Liver (tissue), 9 donors: ENCODE results near the genes SLC2A14 and CLEC4A.

- PRO-cap, 5 experiments, result no peak in any of the 5 experiments
- RAMPAGE, long total RNA, 2 experiments, result no peak in any of the 2 experiments
- RRBS, result no CpG with 5 or more reads among the region's 28 CpGs
Measured at GRCh38 chr12:6528754-6530034, 5.1 kb upstream of the GAPDH start.

DNA sequence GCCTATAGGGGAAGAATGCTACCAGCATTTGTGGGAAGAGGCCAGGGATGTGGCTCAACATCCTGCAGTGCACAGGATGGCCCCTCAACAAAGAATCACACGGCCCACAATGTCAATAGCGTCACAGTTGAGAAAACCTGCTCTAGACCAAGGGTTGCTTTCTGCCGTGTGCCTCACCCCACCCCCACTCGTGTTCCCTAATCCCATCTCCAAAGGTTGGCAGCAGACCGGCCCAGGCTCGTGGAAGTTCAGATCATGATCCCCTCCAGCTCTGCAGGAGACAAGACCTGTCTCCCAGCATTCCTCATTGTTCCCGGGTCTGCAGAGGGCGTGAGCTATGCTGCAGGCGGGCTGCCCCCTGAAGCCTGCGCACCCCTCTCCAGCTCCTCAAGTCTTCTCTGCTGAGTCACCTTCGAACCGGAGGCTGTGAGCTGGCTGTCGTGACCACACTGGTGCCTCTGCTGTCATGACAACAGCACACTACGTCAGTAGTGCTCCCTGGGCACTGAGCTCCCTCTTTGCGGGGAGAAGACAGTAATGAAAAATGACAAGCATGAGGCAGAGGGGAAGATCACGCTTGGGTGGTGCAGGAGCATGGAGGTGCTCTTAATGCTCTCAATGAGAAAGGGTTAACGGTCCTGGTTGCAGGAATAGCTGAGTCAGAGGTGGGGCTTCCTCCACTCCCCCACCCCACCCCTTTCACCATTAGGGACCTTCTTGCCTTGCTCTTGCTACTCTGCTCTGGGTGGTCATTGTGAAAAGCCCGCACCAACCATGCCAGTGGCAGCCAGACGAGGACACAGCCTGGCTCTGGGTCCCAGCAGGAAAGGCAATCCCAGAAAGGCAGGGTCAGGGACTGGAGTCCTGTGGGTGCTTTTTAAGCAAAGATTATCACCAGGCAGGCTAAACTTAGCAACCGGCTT is 1.8 kb upstream of the GAPDH start:
- PRO-cap, 5 experiments, result peak in 4 of 5 experiments; most common plus-strand start position 225 of the sequence (in 2); most common minus-strand start position 400 of the sequence (in 4)
- RAMPAGE, long total RNA, 2 experiments, result no peak in any of the 2 experiments
- RRBS, result 17% methylated on average over 8 of the region's 20 CpGs

- PRO-cap, 5 experiments, result no peak in any of the 5 experiments
- RAMPAGE, long total RNA, 2 experiments, result no peak in any of the 2 experiments
- RRBS, result no CpG with 5 or more reads among the region's 4 CpGs
Measured at GRCh38 chr12:6581542-6581942, 13.5 kb upstream of the NOP2 start.

DNA sequence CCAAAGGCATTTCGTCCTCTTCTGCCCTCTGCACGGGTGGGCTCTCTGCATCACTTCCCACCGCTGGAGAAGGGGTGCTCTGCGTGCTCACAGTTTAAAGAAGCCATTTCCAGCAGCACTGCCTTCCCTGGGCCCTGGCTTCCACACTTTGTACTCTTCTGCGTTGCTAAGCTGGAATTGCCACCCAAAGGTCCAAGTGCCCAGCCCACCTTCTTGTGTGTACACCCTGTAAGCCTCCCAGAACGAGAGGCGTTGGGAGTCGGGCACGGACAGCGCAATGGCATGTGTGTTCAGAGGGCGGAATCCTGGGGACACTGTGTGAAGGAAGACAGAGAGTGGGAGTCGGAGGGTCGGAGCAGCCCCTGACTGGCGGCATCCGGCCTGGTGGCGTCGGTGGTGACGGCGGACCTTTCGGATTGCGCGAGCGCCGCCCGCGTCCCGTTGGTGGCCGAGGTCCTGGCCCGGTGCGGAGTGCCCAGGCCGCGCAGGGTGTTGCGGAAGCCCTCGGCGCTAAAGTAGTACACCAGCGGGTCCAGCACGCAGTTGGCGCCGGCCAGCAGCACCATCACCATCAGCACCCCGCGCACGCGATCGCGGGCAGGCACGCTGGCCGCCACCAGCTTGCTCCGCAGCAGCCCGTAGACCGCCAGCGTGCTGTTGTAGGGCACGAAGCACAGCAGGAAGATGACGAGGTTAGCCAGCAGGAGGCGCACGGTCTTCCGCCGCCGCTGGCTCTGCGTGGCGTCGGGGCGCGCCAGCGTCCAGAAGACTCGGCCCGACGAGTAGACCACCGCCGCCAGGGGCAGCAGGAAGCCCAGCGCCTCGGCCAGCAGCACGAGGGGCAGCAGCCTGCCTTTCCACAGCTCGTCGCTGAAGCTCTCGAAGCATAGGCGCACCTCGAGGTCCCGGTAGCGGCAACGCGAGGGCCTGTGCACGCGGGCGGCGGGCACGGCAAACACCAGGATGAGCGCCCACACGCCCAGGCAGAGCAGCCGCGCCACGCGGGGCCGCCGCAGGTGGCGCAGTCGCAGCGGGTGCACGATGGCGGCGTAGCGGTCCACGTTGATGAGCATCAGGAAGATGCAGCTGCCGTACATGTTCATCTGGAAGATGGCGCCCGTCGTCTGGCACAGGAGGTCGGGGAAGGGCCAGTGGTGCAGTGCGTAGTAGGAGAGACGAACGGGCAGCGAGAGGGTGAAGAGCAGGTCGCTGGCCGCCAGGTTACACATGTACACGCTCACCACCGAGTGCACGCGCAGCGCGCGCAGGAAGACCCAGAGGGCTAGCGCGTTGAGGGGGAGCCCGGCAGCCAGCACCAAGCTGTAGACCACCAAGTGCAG is 13.1 kb upstream of the CHD4 start:
- PRO-cap, 5 experiments, result no peak in any of the 5 experiments
- RAMPAGE, long total RNA, 2 experiments, result no peak in any of the 2 experiments
- RRBS, result 51% methylated on average over 10 of the region's 123 CpGs

DNA sequence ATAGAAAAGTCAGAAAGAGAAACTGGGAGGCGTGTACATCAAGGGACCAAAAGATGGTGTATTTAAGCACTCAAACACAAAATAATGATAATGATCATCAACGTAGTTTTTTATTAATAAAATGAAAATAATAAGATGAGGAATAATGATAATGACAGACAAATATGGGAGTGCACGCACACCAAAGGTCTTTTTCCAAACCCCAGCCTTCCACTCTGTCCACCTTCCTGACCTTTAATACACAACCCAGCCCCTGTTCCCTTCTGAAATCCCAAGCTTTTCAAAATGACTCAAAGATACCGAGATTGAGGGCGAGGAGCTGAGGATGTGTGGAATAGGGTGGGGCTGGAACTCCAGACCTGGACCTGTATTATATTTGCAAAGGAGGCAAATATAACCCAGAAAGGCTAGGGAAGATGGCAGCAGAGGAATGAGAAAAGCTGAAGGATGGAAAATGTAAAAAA is 1.2 kb upstream of the PTMS start:
- PRO-cap, 5 experiments, result no peak in any of the 5 experiments
- RAMPAGE, long total RNA, 2 experiments, result no peak in any of the 2 experiments
- RRBS, result no CpG with 5 or more reads among the region's 5 CpGs

DNA sequence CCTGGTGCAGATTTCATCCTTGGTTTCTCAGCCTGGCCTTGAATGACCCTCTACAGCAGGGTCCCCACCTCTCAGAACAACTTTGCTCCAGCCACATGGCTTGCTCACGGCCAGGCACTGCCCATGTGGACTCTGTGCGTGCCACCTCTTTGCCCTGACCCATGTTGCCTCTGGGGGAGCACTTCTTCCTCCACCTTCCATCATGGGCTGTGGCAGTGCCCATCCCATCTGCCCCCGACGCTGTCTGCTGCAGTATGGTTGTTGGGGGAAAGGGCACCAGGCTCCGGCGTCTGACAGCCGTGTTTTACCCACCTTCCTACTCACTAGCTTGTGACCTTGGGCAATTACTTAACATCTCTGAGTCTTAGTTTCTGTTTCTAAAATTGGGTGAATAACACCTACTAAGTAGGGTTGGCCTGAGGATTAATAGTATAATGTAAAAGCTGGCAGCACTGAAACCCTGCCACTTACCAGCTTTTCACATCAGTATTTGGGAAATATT is 1.9 kb upstream of the PTPN6 start:
- PRO-cap, 5 experiments, result no peak in any of the 5 experiments
- RAMPAGE, long total RNA, 2 experiments, result no peak in any of the 2 experiments
- RRBS, result no CpG with 5 or more reads among the region's 7 CpGs

DNA sequence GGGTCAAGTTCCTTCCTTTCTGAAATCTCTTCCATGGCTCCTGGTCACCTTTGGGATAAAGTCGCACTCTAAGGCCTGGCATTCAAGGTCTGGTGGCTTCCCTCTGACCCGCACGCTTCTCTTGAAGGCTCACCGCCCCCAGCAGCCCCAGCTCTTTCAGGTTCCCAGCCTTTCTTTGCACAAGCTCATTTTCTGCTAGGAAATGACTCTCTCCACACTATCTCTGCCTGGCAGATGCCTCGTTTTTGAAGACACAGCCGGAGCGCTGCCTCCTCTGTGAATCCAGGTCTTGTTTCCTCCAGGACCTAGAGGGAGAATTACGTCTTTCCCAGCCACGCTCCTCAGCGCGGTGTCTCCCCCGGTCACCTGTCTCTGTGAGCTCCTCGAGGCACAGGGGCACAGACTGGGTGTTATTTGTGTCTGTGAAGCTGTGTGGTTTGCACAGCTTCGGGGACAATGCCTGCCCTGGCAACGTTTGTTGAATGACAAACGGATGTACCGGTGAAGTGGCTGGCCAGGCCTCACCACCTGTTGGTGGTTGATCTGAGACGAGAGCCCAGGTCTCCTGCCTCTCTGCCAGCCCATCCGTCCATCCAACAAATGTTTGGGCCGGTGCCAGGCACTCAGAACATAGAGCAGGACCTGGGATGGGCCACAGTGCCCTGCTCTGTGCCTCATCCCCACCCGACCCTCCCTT is 5.9 kb downstream of the PTPN6 start:
- PRO-cap, 5 experiments, result no peak in any of the 5 experiments
- RAMPAGE, long total RNA, 2 experiments, result no peak in any of the 2 experiments
- RRBS, result 84% methylated on average over 9 of the region's 21 CpGs

DNA sequence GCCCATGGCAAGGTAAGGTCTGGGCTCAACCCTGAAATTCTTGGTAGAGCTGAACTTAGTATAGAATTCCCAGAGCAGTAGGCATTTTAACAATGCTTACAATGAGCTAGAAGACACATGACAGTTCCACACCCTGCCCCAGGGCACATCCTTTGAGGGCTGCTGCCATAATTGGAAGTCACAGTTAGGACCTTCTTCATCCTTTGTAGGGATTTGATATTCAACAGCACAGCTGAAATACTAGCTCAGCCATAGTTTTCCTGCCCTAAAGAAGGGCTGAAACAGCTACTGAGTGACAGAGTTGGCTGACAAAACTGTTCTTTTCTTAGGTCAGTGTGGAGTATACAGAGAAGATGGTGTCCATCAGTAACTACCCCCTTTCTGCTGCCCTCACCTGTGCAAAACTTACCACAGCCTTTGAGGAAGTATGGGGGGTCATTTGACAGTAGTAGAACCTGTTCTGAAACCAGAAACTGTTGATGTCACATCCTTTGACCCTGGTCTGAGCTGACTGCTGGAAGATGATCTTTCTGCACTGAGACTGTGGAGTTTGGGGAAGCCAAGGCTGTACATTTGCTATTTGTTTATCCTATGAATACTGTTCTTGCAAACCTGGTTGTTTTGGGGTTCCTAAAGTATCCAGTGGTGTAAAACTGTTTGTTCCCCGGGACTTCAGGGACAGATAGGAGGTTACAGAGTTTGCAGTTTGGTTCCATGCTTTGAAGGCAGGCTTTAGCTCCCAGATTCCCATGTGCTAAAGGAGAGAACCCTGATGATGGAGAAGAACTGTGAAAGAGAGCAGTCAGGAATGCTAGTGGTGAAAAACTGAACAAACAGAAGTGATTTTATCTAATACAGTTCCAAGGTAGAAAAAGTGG is 4.9 kb downstream of the EMG1 start:
- PRO-cap, 5 experiments, result no peak in any of the 5 experiments
- RAMPAGE, long total RNA, 2 experiments, result no peak in any of the 2 experiments
- RRBS, result no CpG with 5 or more reads among the region's 1 CpG

DNA sequence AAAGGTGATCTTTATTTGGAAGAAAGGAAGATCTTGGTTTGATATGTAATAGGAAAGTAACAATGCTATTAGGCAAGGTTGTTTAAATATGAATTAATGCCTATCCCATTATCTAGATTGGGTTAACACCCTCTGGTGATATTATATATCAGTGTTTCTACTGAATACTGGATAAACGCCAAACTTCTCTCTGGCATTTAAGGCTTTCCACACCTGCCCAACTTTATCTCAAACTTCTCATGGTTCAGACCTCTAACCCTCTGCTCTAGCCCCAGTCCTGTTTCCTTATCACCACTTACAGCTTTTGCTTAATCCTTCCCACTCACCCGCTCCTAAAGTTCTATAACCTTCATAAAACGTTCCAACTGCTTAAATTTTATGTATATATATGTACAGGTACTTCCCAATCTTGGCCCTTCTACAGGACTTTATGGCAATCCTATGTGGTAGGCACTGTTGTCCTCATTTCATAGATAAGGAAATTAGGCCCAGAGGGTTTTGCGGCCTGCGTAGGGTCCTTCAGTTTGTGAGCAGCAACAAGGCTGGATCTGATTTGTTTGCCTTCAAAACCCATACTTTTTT is 1.3 kb downstream of the LPCAT3 start:
- PRO-cap, 5 experiments, result peak in 1 of 5 experiments; most common plus-strand start position 226 of the sequence (in 1)
- RAMPAGE, long total RNA, 2 experiments, result no peak in any of the 2 experiments
- RRBS, result no CpG with 5 or more reads among the region's 5 CpGs

DNA sequence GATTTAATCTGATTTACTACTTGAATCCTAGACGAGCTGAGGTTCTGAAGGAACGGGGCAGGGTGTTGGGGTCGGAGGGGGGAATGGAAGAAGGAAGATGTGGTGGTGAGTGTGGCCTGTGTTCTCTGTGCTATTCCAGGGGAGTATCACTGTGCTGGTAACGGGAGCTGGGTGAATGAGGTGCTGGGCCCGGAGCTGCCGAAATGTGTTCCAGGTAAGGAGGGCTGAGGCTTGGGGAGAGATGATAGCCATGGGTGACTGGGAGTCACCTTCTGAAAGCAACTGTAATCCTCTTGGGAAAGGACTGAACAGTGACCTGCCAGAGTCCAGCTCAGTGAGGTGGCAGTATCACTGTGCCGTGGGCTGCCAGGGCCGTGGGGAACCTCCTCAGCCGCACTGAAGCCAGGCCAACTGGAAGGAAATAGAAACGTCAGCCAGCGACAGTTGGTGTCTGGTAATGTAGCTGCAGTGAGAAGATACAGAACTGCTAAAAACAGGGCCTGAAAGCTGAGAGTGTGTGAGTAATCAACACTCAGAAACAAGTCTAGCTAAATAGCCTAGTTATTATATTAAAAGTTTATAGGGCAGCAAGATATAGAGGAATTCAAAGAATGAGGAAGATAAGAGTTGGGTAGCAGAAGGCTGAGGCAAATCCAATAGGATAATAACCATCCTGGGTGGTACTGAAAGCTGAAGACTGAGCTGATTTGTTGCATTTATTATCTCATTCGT is 8.0 kb downstream of the C1S start:
- PRO-cap, 5 experiments, result peak in 2 of 5 experiments; most common plus-strand start position 163 of the sequence (in 1); most common minus-strand start position 395 of the sequence (in 1)
- RAMPAGE, long total RNA, 2 experiments, result no peak in any of the 2 experiments
- RRBS, result no CpG with 5 or more reads among the region's 12 CpGs

DNA sequence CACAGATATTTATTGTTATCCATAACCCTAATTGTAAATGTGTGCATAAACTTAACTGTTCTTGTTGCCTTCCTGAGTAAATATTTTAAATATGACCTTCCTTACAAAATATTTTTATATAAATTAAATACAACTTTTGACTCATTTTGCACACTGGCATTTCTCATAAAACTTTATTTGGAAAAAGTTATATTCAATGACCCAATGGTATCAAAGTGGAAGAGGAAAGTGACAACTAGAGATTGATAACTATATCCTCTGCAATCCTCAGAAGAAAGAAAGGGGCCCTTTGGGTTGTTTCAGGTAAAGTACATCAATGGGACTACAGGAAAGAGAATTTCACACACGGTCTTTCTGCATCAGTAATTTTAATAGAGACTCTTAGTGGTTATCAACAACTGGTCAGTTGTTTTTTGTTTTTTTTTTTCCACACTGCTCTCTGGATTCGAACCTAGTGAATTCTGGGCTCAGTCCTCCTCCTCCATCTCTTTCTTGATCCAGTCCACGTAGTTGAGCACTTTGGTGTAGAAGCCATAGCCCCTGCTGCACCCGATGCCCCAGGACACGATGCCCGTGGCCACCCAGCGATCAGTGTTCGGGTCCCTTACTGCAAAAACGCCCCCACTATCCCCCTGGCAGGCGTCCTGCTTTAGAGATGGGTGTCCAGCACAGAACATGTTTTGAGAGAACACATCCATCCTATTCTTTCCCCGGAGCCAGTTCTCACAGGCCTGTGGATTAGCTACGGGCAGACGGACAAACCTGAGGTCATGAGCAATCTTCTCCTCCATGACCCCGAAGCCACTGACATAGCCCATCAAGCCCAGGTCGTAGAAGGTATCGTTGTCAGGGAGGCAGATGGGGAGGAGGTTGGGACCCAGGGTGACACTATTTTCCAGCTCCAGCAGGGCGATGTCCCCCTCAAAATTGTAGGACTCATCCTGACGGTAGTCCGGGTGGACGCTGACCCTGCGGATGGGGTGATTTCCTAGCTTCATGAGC is 11.9 kb downstream of the C1R start:
- PRO-cap, 5 experiments, result no peak in any of the 5 experiments
- RAMPAGE, long total RNA, 2 experiments, result start-site peak on the minus strand in 1 of 2 experiments, centred at position 823 of the sequence, 753 reads per replicate
- RRBS, result no CpG with 5 or more reads among the region's 21 CpGs

- PRO-cap, 5 experiments, result peak in 1 of 5 experiments; most common plus-strand start chr12:7130838 (in 1)
- RAMPAGE, long total RNA, 2 experiments, result no peak in any of the 2 experiments
- RRBS, result no CpG with 5 or more reads among the region's 14 CpGs
Measured at GRCh38 chr12:7130564-7130845, 334 bp downstream of the CLSTN3 start.

GRCh38 chr12:7557160-7557864 is 53.7 kb upstream of the CD163 start:
- PRO-cap, 5 experiments, result peak in 3 of 5 experiments; most common plus-strand start chr12:7557618 (in 1); most common minus-strand start chr12:7557361 (in 3)
- RAMPAGE, long total RNA, 2 experiments, result no peak in any of the 2 experiments
- RRBS, result no CpG with 5 or more reads among the region's 3 CpGs

DNA sequence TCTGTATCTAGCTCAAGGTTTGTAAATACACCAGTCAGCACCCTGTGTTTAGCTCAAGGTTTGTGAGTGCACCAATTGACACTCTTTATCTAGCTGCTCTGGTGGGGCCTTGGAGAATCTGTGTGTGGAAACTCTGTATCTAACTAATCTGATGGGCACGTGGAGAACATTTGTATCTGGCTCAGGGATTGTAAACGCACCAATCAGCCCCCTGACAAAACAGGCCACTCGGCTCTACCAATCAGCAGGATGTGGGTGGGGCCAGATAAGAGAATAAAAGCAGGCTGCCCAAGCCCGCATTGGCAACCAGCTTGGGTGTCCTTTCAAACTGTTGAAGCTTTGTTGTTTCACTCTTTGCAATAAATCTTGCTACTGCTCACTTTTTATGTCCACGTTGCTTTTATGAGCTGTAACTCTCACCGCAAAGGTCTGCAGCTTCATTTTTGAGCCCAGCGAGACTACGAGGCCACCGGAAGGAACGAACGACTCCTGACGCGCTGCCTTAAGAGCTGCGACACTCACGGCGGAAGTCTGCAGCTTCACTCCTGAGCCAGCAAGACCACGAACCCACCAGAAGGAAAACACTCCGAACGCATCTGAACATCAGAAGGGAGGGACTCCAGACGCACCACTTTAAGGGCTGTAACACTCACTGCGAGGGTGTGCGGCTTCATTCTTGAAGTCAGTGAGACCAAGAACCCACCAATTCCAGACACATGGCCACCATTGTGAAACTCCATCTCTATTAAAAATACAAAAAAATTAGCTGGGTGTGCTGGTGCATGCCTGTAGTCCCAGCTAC is 9.8 kb downstream of the SLC2A14 start:
- PRO-cap, 5 experiments, result peak in 1 of 5 experiments; most common plus-strand start position 305 of the sequence (in 1)
- RAMPAGE, long total RNA, 2 experiments, result no peak in any of the 2 experiments
- RRBS, result no CpG with 5 or more reads among the region's 22 CpGs

DNA sequence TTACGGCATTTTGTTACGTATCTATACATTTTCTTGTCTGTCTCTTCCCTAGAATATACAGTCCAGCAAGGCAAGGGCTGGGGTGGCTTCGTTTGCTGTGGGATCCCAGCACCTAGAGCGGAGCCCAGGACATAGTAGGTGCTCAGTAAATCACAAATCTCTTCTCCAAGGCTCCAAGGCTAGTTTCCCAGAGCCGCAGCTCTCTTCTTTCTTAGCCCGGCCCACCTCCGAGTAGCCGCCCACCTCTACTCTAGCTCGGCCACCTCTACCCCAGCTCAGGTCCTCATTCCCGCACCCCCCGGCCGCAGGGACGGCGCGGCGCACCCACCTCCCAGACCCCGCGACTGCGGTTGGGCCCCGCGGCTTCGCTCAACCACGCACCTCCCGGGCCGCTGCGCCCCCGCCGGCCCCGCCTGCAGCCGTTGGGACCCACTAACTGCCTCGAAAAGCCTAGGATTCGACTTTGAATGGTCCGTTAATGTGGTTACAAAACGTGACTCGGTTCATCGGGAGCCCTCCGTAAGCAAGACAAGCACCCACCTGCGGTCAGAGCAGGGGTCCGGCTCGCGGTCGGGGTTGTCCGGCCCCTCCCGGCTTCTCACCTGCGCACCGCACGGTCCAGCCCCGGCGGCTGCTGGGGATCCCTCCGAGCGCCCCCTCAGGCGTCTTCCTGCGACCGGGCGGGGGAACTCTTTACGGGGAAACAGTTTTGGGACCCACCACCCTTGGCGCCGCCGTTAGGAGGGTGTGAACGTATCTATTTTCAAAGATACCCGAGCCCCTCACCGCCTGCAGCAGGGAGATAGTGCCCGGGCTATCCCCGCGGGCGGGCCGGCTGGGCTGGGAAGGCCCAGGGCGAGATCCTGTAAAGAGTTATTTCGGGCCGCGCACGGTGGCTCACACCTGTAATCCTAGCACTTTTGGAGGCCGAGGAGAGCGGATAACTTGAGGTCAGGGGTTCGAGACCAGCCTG is at the start of gene SLC2A14:
Gene SLC2A14, minus strand, starts transcription at position 437 of the 973 bp plus-strand sequence.
- PRO-cap, 5 experiments, result no peak in any of the 5 experiments
- RAMPAGE, long total RNA, 2 experiments, result no peak in any of the 2 experiments
- RRBS, result 15% methylated on average over 19 of the region's 75 CpGs

GRCh38 chr12:7915652-7916509 is 20.1 kb downstream of the SLC2A3 start:
- PRO-cap, 5 experiments, result no peak in any of the 5 experiments
- RAMPAGE, long total RNA, 2 experiments, result no peak in any of the 2 experiments
- RRBS, result no CpG with 5 or more reads among the region's 39 CpGs

- PRO-cap, 5 experiments, result no peak in any of the 5 experiments
- RAMPAGE, long total RNA, 2 experiments, result no peak in any of the 2 experiments
- RRBS, result no CpG with 5 or more reads among the region's 17 CpGs
Measured at GRCh38 chr12:7921001-7921647, 14.9 kb downstream of the SLC2A3 start.

DNA sequence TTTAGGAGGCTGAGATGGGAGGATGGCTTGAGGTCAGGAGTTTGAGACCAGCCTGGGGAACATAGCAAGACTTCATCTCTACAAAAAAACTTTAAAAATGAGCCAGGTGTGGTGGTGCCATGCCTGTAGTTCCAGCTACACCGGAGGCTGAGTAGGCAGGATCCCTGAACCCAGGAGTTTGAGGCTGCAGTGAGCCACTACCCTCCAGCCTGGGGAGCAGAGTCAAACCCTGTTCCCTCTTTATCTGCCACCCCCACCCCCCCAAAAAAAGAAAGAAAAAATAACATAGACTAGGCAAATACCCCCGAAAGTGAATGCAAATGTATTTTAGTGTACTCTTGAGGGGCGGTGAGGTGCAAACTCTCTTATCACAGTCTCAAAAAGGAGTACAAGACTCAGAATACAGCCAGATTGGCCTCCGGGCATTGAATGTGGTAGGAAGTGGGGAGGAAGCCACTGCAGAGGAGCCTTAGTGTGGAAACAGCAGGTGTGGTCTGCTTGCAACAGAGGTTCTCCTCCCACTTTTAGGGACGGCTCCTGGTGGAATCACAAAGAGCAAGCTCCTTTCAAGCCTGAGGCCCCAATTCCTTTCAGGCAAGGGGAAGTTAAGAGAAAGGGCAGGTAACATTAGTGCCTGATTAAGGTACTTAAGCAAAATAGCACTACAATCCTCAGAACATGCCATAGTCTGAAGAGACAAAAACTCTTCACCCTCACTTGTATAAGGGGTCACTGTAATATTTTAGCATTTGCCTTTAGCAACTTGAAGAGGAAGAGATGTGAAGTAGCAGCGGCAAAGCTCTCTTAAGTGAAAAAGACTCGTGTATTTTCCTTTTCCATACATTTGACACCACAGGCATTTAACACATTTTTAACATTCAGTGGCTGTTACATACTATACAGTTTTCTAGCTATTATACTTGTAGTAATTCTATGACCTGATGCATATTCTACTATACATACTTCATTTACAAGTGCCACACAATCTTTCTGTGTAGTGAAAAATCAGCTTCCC is 23.7 kb upstream of the SLC2A3 start:
- PRO-cap, 5 experiments, result peak in 1 of 5 experiments; most common plus-strand start position 521 of the sequence (in 1)
- RAMPAGE, long total RNA, 2 experiments, result no peak in any of the 2 experiments
- RRBS, result no CpG with 5 or more reads among the region's 7 CpGs

GRCh38 chr12:8123415-8124117 is at the start of gene CLEC4A:
CLEC4A (plus strand) TSS chr12:8123617.
- PRO-cap, 5 experiments, result no peak in any of the 5 experiments
- RAMPAGE, long total RNA, 2 experiments, result no peak in any of the 2 experiments
- RRBS, result no CpG with 5 or more reads among the region's 6 CpGs

DNA sequence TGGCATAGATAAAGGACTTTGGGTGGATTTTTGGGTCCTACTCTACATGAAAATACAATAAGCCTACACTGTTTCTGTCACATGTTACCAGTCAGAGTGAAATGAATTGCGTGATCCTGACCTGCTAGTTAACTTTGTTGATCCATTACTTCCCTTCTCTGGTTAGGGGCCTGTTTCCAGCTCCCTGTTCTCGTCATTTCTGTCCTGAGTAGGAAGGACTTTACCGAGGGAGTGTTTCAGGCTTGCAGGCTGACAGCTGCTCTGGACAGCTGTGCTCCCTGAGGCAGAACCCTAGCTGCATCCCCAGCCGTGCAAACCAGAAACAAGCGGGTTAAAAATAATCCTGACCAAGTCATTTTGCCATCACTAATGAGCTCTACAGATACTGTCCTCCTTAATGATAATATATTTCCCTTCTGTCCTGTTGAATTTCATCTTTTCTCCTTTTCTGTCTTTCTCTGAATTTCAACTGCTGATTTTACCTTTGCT is 1.5 kb downstream of the AICDA start:
- PRO-cap, 5 experiments, result no peak in any of the 5 experiments
- RAMPAGE, long total RNA, 2 experiments, result no peak in any of the 2 experiments
- RRBS, result no CpG with 5 or more reads among the region's 5 CpGs